ENCODE data around the genes ELOVL2 and NEDD9.

DNA sequence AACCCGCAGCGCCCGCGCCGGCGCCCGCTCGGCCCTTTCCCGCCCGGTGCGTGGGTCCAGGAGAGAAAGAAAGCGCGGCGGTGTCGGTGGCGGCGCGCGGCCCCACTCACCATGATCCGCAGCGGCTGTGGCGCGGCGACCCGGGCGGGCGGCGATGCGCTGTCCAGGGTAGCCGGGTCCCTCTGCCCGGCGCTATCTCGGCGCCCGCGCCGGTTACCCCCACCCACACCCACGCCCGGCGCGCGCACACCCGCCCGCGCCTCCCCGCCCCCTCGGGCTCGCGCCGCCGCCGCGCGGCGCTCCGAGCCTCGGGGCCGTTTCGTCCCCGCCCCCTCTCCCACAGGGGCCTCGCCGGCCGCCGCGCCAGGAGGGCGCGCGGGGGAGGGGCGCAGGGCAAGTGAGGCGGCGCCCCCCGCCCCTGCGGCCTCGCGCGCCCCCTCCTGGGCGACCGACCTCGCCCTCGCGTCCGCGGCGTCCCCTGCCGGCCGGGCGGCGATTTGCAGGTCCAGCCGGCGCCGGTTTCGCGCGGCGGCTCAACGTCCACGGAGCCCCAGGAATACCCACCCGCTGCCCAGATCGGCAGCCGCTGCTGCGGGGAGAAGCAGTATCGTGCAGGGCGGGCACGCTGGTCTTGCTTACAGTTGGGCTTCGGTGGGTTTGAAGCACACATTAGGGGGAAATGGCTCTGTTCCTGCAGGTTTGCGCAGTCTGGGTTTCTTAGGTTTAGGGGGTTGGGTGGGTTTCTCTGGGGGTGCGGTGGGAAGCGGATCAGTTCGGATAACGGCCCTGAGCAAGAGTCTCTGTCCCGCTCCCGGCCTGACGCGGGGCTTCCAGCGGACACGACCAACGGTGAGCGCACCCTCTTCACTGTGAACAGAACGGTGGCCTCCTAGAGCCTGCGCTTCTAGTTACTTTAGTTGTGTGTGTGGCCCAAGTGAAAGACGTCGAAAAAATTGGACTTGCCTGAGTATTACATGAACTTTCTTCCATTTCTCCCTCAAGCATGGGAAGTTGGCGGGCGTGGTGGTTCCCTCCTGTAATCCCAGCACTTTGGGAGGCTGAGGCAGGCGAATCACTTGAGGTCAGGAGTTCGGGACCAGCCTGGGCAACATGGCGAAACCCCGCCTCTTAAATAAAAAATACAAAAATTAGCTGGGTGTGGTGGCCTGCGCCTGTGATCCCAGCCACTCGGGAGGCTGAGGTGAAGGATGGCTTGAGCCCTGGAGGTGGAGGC lies at the start of gene ELOVL2:
Gene ELOVL2 (minus strand): TSS at position 188 of the 1,234 bp plus-strand sequence.
- PRO-cap, result unidirectional peak, minus-strand start at position 188 of the sequence

- PRO-cap, result no peak
Observed at GRCh38 chr6:11189882-11190761, 42.3 kb downstream of the NEDD9 start.

DNA sequence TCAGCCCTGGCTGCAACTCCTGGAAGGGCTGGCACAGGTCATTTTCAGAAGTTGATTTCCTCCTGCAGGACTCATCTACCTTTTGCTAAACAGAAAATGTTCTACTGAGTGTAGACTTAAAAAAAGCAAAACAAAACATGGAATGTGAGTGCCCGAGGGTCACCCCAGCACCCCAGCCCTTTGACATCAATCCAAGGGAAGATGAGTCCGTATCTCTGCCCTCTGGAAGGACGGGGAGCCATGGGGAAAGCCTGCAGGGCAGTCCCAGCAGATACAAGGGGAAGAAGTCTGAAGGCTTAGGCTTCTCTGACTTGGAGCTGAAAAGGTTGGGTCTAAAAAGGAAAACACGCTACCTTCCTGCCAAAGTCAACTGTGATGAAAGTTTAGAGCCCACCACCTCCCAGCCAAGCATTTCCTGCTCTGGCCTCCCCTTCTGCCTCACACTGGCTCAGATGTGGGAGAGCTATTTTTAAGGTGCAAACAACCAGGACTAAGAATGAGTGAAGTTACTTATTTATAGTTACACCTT lies 21.4 kb downstream of the NEDD9 start:
- PRO-cap, result no peak

- PRO-cap, result bidirectional peak, plus-strand start at chr6:11214607, minus-strand start at chr6:11214548
Observed at GRCh38 chr6:11214204-11215370, 17.9 kb downstream of the NEDD9 start.

GRCh38 chr6:11222409-11222799 lies 10.1 kb downstream of the NEDD9 start:
- PRO-cap, result no peak

DNA sequence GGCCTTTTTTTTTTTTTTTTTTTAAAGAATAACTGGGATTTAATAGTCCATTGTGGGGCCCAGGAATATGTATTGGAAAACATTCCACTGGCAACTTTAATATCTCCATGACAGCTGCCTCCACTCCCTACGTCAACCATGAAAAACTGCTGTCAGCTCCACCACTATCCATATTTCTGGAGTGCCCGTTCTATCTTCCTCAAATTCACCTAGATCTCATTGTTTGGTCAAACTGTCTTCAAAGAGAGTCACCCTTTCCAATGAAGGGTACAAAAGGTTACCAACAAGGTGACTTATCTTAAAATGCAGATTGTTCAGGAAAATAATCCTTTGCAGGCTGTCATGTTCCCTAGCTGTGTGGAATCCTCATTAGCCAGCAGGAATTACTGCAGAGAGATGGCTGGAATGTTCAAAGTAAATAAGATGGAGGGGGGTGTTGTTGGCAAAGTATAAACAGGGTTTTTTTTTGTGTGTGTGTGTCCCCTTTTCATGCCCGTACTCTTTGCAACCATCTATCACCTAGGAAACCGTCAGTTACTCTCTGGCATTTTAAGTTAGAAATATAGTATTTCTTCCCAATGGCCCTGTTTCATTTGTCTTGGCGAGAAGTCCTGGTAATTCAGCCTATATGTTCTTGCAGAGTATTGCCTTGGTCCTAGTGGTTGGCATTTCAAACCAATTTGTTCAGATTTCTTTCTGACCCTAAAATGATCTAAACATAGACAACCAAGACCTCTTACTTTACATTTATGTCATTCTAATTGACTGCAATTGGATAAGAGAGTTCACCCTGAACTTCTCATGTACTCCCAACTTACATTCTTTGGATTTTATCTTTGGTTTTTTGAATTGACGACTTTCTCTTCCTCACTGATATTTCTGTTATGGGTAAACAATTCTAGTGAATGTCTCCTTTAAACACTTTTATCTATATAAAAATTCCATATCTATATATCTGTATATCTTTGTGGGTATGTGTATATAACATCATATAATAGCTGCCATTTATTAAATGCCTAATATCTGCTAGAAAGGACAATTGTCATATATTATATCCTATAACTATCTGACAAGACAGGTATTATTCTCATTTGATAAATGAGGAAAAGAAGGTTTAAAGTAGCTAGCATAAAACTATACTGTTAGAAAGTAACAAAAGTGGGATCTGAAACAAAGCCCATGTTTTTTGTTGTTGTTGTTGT lies 6.3 kb downstream of the NEDD9 start:
- PRO-cap, result no peak

DNA sequence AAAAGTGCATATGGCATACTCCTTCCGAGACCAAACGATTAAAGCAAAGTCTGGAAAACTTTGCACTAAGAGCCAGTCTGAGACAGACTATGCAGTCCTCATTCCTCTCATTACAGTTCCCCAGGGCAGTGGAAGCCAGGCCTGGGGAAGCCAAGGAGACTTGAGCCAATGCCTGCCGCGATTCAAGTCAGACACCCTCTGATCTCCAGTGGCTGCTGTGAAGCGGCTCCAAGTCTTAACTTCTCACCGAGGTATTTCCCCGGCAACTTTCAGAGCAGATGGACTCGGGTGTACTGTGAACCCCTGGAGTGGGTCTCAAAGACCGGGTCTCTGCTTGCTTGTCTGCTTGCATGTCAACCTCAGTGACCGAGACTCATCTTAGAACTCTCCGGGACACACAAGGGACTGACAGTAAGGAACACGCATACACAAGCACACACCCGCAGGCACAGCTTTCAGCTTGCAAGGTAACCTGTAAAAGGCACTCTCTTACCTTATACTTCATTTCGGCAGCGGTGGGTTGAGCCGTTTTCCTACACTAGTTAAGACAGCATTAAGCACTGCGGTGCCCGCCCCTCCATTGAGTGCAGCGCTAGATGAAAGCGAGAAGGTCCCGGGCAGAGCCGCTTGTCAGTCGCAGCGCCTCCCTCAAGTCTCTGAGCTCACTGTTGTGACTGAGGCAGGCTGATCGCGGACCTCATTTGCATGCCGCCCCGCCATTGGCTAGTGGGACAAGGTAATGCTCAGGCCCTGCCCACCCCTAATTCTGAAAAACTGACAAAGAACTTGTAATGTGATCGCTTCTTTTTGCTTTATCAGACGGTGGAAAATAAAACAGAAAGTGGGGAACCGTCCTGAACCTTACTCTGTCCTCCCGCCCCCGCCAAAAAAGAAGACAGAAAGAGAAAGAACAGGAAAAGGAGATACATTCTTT lies at the start of gene NEDD9:
Gene NEDD9 (minus strand): TSS at position 658 of the 934 bp plus-strand sequence.
- PRO-cap, result bidirectional peak, plus-strand start at position 158 of the sequence, minus-strand start at position 40 of the sequence; bidirectional peak, plus-strand start at position 815 of the sequence, minus-strand start at position 658 of the sequence

- PRO-cap, result no peak
Observed at GRCh38 chr6:11258154-11259062, 25.9 kb upstream of the NEDD9 start.

- PRO-cap, result no peak
Observed at GRCh38 chr6:11272699-11273454, 40.4 kb upstream of the NEDD9 start.

DNA sequence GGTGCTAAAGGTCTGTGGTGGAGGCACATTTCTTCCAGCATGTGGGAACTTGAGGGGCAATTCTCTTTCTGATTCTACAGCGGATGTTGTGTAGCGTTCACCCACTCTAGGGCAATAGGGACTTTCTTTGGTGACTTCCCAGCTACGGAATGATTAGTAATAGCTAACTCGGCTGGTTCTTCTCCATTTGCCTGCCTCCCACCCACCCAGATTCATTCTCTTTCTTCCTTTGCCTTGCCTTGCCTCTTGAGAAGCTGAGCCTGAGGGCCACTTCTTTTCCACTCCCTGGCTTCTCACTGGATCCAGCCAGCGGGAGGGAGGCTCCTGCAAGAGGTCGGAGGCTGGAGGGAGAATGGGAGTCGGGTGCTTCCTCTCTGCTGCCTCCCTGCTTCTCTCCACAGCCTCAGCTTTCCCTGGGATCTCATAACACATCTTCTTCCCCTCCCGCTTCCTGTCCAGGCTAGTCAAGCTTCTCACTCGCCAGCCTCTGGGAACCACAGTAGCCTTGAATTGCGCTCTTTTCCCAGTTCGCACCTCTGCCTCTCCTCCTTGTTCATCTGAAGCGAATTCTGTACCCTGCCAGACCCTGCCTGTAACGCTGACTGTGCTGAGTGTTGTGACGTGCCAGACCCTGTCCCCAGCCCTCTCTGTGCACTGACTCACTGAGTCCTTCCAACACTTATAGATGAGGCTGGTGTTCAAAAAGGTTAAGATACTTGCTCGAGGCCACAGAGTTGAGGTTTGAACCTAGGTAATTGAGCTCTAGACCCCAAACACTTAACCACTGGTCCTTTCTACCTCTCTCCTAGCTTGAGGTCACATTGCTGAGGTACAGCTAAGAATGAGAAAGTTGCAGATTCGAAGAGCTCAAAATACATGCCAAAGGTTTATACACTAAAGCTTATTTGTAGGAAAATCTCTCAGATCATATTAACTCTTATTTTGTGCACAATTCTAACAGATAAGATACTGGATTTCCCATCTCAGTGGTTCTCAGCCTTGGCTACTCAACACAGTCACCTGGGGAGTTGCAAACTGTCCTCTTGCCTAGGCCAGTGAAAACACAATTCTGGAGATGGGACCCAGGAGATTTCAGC lies 45.6 kb upstream of the NEDD9 start:
- PRO-cap, result no peak

DNA sequence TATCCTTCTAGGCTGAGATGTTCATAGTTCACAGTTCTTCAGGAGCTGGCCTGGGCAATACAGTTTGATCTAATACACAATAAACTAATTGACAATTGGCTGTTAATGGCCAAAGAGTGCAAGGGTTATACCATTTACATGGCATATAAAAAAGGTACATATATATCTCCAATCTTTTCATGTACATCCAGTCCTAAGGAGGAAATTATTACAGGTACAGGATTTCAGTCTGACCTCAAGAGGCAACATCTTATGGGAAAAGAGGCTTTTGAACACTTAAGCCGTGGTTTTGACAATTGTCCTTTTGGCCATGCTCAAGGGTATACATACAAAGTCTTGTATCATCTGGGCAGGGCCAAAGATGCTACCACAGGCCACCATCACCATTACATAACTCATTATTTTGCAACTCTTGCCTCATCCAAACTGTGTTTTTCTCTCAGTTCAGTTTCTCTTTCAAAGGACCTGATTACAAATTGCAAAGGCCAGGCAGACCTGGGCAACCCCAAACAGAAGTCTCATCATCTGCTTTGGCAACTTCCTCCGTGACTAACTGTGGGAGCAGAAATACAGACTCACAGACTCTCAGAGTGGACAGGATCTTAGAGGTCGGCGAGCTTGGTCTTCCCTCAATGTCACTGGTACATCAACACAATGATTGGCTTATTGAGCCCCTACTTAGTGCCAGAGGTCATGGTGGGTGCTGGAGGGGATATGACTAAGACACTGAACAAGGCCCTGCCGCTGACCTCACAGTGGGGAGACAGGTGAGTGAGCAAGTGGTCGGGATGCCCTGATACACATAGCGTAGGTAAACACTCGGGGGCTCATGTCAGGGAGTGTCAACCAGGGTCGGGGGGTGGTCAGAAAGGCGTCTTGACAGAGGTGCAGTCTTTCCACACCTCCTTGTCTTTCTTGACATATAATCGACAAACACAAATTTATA lies 117.8 kb upstream of the NEDD9 start:
- PRO-cap, result no peak

DNA sequence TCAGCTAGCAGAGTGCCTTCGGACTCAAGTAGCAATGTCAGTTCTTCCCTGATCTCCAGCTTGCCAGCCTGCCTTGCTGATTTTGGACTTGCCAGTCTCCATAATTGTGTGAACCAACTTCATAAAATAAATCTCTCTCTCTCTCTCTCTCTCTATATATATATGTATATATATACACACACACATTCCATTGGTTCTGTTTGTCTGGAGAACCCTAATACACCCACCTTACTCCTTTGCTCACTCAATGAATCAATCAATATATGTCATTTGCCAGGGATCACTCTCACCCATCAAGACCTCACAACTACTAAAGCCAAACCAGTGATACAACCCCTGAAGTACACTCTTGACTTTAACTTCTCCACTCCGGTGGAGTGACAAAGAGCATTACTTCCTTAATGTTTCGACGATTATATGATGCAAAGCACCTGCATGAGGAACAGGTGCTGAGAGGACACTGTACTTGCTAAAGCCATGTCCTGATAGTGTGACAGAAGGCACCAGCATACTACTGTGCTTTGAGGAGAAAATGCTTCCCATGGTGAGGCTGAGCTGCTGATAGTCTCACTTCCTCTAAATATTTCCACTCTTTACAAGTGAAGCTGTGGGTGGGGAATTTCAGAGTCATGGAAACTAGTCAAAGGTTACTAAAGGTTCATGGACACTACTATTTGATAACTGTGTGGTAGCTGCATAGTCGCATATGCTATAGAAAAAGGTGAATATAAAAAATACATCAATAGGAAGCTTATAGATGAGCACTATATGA lies 141.6 kb upstream of the NEDD9 start:
- PRO-cap, result no peak

DNA sequence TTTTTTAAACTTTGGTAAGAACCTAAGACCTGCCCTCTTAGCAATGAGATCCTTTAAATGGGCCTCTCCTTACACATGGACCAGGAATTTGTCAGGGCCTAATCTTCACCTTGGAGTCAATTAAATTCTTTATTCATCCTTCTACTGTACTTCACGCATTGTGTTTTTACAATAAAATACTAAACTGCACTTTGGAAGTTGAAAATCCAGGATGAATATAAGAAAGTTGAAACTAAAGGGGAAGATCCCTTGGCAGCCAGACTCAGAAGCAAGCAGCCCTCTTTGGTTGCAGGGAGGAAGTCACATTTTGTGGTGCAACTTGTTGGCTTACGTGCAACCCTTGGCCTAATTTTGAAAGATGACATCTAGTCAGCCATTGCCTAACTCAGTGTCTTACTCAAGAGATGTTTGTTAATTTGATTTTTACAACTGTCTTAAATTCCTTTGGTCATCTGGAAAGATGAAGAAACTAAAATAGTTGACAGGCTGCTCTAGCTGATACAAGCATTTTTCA lies 11.9 kb upstream of the TMEM170B start:
- PRO-cap, result no peak

DNA sequence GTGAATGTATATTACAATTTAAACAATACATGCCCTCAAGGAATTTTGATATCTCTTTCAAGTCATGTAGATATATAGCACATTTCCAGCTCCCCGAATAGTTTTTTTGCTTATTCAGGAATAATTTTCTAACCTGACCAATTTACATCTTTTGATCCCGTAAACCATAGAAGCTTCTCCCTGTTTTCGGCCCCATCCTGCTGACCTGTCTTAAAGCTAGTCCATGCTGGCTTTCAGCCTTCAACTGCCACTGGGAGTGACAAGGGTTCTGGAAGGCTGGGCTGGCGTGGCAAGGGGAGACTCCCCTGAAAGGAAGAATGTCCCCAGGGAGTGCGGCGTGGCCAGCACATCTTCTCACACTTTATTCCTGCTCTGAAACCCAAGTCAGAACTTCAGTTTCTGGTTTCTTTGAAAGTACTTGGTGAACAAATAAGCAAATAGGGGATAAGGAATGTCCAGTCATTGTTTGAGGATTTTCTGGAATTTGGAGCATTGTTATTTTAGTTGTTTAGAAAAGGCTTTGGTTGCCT lies 71.6 kb downstream of the TMEM170B start:
- PRO-cap, result no peak

DNA sequence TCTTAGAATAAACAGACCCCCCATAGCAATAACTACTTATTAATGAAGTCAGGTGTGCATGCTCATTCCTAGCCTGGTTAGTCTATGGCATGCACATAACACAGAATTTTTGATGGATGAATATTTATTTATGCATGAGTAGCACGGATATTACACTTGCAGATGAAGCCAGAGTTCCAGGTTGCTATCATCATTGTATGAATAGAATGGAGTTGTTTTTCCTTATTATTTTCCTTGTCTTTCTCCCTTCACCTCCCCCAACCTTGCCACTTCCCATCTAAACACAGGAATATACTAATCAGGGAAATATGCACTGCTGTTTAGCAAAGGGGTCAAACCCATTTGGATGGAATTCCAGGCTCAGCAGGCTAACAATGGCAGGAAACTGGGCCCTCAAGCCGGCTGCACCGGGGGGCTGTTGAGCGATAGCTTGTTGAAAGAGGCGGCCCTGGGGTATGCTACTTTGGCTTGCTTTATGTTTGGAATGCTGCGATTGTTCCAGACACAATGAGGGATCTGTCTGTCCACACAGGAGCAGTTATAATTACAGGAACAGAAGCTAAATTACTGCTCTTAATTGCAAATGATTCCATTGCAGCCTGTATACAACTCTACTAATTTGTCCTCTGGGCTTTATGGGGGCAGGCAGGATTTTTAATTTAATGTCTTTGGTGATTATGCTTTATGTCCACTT lies 112.7 kb downstream of the TMEM170B start:
- PRO-cap, result no peak

DNA sequence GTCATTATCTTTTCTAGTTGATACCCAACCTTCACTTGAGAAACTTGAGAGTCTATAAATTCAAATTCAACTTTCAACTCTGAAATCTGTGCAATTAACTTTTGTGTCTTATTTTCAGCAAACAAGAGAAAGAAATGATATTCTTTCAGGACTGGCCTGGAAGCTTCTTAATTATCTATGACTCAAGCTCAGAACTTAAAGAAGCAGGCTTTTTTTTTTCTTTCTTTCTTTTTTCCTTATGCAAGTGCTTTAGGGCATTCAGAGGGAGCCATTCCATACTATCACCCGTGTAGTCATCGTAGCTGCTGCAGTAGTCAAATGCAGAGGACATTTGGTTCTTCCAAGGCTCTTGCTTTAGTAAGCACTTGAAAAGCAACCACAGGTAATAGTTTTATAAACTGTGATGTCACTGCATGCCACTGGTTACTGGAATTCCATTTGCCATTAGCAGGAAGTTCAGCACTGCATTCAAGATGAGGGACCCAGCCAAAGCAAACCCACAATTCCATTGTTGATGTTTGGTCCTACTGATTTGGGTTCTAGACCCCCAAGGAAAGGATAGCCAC lies 92.9 kb downstream of the ADTRP start:
- PRO-cap, result no peak

- PRO-cap, result no peak
Observed at GRCh38 chr6:11761634-11762579, 16.7 kb downstream of the ADTRP start.

DNA sequence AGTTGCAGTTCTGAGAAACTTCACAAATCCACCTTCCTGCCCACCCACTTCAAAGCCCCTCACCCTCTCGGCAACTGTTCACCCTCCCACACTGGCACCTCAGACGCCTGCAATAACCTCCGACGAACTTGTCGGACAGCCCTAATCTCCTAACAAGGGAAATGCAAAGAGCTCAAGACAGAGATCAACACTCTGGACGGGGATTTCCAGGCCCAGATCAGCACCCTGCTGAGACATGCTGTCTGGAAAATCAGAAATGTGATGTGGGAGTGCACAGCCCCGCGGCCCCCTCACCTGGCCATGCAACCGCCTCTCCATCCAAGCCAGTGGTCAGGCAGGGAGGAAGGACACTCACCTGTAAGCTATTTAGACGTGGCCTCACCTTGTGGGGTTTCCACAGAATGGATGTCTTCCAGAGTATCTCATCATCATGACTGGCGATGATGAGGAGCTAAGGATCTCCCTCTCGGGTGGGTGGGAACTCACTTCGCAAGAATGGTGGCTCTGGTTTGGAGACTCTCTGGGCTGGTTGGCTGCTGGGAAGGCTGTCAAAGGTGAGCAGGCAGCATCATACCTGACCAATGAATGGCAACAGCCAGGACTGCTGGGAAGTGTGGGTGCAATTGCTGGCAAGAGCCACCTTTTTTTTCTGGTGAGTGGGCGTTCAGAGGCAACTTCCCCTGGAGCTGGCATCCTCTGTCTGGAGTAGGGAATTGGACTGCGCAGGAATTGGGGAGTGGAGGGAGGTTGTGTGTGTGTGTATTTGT lies 28.1 kb upstream of the ADTRP start:
- PRO-cap, result no peak

DNA sequence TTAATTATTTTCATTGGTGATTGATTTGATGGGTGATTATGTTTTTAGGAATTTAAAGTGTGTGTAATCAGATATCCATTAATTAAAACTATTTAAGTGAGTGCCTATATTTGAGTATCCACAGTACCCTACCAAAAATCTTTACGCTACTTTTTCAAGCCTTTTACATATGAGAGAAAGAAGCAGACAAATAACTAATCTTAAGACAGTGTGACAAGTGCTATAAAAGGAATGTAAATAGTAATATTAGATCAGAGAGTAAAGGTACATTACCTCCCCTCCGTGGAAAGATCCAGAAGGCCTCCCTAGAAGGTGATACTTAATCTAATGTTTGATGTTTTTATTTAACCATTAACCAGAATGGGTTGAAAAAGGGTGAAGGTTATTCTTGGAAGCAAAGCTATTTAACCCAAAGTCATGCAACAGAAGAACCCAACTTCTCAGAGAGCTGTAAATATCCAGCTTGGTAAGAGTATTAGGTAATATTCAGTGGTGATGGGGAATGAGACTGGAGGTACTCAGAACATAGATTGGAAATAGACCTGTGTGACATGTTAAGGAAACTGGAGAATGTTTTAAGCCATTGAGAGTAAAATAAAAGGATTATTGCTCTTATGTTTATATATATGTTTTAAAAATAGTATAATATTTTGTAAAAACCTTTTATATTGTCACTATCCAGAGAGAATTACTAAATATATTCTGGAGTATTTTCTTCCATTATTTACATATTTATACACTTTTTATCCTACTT lies 68.0 kb upstream of the HIVEP1 start:
- PRO-cap, result no peak

DNA sequence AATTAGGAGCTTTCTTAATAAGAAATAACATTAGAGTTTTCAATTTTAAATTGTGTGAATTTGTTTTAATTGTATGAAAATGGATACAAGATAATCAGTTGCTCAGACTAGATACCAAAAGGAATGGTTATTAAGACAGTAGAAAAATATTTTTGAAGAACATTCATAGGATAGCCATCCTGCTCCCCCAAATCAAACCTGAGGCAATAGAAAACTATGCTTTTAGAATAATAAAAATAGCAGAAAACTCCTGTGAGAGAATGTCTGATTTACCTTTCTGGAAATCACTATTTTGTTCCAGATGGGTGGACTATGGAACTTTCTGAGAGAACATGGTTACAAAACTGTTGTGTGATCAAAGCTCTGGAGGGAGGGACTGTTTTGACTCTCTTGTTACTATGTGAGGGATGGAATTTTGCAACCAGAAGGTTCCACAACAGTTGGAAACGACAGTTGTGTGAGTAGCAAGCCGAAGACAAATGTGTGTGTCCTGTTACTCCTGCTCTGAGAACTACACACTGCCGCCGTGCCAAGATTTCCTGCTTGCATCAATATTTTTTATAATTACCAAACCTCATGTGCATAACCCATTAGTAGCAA lies 11.1 kb upstream of the HIVEP1 start:
- PRO-cap, result no peak